ENCODE data around the genes SELENOK and WNT5A.

DNA sequence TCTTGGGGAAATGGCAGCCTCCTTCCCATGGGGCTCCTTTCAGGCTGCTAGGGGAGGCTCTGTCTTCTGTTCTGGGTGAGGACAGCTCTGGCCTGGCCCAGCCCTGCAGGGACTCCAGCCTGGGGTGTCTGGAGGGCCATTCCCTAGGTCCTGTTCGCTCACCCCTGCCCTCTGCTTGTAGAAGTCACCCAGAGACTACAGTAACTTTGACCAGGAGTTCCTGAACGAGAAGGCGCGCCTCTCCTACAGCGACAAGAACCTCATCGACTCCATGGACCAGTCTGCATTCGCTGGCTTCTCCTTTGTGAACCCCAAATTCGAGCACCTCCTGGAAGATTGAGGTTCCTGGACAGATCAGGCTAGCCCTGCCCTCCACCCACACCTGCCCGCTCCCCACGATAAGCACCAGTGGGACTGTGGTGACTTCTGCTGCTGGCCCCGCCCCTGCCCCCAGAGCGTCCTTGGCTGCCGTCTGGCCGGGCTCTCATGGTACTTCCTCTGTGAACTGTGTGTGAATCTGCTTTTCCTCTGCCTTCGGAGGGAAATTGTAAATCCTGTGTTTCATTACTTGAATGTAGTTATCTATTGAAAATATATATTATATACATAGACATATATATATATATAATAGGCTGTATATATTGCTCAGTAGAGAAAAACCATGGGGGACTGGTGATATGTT, 31.1 kb downstream of the PRKCD start:
- PRO-cap: no peak

DNA sequence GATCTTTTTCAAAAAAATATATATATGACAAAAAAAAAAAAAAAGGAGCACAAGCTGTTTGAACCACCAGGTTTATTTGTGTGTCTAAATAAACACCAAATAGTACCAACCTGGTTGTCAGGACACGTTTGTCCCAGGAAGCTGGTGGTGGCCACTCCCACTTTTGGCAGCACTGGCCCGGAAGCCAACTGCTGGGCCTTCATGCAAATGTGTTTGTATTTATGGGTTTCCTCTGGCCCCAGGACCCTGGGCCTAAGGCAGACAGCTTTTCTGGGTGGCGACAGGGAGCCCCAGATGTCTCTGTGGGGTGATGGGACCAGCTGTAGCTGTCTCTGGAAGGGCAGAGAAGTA, 31.6 kb downstream of the PRKCD start:
- PRO-cap: no peak

DNA sequence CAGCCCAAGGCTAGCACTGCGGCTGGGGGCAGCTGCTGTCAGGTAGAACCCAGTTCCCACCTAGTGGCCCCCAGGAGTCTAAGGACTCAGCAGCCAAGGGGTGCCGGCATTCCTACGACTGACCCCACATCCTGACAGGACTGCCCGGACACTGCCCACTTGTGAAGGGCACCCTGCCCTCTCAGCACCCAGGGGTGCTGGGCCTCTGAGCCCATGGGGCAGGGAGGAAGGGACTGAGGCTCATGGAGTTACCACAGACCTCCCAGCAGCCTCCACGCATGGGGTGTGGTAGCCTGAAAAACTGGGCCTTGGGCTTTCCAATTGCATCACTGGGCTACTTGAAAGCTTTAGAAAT, 13.3 kb downstream of the TKT start:
- PRO-cap: no peak

- PRO-cap: no peak
These were observed 3.3 kb downstream of the TKT start for GRCh38 chr3:53252350-53253114.

- PRO-cap: no peak
These were observed 25.7 kb upstream of the TKT start for GRCh38 chr3:53281607-53281844.

DNA sequence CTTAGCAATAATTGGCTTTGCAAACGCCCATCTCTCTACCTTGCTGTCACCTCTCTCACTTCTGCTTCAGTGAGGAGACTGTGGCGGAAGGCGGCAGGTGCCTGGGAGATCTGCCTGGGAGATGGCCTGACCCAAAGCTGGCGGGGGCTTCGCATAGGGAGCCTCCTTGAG, 1.6 kb downstream of the CACNA1D start:
- PRO-cap: no peak

- PRO-cap: no peak
These were observed 138.9 kb downstream of the CACNA1D start for GRCh38 chr3:53633237-53633806.

DNA sequence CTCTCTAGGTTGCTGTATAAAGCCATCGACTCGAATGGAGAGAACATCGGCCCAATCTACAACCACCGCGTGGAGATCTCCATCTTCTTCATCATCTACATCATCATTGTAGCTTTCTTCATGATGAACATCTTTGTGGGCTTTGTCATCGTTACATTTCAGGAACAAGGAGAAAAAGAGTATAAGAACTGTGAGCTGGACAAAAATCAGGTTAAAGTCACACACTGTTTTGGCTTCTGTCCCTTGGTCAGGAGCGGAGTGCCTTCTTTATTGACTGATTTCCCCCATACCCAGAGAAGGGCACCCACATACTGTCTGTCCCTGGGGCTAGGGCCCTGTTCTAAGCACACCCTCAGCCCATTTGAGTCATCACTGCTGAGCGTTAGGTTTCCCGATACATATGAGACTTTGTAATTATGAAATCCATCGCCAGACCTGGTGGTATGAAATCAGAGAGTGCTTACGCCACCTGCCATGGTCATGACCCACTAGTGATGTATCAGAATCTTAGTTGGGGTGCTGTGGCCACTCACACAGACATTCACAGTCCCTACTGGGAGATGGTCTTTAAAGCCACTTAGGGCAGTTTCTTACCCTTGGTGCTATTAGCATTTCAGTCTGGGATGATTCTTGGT, 96.8 kb downstream of the CHDH start:
- PRO-cap: no peak

DNA sequence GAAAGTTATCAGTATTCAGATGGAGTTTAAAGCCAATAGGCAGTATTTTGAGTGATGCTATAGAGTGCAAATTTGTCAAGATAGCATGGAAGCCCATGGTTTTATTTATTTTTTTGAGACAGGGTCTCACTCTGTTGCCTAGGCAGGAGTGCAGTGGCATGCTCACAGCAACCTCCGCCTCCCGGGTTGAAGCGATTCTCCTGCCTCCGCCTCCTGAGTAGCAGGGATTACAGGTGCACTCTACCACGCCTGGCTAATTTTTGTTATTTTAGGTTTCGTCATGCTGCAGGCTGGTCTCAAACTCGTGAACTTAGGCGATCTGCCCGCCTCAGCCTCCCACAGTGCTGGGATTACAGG, 2.6 kb upstream of the ACTR8 start:
- PRO-cap: no peak

DNA sequence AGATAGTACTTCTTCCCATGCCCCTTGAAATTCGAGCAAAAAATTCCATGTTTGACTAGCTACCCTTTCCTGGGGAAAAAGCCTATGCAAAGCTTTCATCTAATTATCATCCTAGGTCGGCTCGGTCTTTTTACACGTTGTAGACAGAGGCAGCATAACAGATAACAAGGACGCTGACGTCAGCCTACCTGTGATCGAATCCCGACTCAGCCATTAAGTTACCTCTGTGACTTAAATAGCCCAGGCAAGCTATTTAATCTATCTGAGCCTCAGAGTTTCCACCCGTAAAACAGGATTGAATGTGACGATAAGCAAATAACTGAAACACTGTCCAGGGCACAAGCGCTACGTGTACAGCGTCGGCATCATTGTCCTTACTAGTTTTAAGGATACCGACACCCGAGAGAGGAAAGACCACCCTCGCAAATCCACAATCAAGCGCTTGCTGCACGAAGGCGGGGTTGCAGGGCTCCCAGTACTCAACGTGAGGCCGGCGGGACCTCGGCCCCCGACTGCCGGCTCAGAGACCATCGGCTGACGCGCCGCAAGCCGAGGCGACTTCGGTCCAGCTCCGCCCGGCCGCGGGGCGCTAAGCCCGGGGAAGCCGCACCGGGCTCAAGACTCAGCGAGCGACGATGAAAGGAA, 468 bp downstream of the SELENOK start:
- PRO-cap: no peak

GRCh38 chr3:53891714-53892407, at the start of gene SELENOK:
TSS of gene SELENOK (minus strand) at chr3:53891859.
- PRO-cap: bidirectional peak, plus-strand start at chr3:53892075, minus-strand start at chr3:53891848

- PRO-cap: no peak
These were observed 1.5 kb upstream of the SELENOK start for GRCh38 chr3:53893108-53893511.

DNA sequence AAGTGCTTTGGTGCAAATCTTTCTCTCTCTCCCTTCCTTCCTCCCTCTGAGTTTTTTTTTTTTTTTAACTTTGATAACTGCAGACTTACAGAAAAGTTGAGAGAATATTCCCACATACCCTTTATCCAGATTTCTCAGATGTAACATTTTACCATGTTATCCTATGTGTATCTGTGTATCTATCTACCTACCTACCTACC, 105.4 kb upstream of the CACNA2D3 start:
- PRO-cap: no peak

DNA sequence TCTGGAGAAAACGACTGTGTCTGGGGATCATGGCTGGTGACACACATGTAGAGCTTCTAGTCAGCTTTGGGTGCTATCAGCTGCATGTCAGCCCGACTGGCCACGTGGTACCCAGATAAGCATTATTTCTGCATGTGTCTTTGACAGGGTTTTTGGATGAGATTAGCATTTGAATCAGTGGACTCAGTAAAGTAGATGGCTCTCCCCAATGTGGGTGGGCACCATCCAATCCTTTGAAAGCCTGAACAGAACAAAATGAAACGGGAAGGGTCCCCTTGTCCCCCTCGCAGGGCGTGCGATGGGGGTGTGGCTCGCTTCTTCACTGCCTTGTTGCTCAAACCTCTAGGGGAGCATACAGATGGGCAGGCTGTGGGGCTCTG, 80.6 kb downstream of the CACNA2D3 start:
- PRO-cap: no peak

GRCh38 chr3:54359103-54359555, 236.8 kb downstream of the CACNA2D3 start:
- PRO-cap: no peak

GRCh38 chr3:54527507-54527927, 400.3 kb downstream of the LRTM1 start:
- PRO-cap: unidirectional peak, plus-strand start at chr3:54527809

DNA sequence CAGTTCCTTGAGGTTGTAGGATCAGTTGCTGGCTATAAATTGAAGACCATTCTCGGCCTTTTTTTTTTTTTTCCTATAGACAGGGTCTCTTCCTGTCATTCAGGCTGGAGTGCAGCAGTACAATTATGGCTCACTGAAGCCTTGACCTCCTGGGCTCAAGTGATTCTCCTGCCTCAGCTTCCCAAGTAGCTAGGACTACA, 207.0 kb upstream of the LRTM1 start:
- PRO-cap: unidirectional peak, minus-strand start at position 68 of the sequence

- PRO-cap: no peak
These were observed 4.2 kb downstream of the WNT5A start for GRCh38 chr3:55482905-55483207.

DNA sequence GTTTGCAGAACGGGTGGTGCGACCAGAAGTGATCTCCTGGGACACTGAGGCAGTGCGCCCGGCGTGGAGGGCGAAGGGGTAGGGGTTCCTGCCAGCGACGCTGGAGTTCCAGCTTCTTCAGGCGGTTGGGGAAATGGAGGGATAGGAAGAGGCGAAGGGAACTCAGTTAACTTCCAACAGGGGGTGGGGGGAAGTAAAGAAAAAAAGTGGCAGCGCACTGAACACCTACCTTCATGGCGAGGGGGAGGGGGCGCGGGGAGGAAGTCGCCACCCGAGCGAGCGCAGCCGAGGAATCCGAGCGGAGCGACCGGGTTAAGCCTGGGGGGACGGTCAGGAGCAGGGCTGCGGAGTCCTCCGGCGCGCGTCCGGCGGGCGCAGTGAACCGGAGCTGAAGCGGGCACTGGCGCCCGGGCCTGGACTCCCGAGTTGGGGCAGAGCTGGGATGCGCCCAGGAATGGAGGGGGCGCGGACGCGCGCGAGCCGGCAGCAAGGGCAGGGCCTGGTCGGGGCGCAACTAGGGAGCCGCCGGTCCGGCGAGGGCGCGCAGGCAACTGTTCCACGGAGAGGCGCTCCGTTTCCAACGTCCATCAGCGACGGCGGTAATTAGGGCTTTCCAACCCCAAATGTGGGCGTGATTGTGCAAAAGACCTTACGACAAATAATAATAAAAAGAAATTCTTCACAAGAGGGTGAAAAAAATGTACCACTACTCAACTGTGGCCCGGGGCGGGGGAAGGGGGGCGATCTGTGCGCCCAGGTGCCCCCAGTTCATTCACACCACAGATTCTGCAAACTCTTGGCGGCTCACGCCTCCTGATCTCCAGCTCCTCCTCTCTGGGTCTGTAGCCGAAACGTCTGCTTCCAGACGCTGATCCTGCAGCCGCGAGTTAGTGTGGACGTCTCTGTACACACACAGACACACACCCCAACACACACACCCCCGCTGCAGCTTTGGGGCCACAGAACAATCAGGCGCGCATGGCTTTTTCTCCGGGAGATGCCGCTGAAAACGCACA, at the start of gene WNT5A:
TSS of gene WNT5A (minus strand) at position 556 of the 1,016 bp plus-strand sequence.
- PRO-cap: unidirectional peak, plus-strand start at position 310 of the sequence

- PRO-cap: no peak
These were observed 102.5 kb downstream of the ERC2 start for GRCh38 chr3:56365797-56366219.